ENCODE data around the genes IKZF2 and SMARCAL1.

DNA sequence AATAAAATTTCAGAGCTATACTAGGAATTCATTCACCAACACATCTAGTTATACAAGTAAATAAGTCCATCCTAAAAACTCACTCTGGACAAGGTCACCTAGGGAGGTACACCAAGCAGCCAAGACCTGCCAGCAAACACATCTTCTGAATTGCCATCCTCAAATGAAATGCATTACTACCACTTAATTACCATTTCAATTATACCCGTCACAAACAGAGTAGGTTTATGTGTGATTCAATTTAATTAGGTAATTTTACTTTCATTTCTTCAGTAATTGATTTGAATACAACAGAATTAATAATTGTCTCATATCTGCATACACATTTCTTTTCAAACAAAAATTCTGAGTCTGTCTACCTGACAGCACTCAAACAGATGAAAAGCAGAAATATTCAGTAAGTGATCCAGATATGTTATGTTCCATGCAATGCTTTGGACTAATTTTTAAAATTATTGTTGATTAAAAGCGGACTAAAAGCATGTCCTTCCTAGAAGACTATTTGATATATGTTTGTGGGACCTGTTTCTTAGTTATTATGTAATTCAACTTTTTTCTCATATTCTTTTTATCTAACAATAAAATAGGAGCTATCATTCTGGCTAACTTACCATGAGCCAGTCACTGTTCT lies 18.7 kb downstream of the IKZF2 start:
- PRO-cap, result unidirectional peak, minus-strand start at position 147 of the sequence

DNA sequence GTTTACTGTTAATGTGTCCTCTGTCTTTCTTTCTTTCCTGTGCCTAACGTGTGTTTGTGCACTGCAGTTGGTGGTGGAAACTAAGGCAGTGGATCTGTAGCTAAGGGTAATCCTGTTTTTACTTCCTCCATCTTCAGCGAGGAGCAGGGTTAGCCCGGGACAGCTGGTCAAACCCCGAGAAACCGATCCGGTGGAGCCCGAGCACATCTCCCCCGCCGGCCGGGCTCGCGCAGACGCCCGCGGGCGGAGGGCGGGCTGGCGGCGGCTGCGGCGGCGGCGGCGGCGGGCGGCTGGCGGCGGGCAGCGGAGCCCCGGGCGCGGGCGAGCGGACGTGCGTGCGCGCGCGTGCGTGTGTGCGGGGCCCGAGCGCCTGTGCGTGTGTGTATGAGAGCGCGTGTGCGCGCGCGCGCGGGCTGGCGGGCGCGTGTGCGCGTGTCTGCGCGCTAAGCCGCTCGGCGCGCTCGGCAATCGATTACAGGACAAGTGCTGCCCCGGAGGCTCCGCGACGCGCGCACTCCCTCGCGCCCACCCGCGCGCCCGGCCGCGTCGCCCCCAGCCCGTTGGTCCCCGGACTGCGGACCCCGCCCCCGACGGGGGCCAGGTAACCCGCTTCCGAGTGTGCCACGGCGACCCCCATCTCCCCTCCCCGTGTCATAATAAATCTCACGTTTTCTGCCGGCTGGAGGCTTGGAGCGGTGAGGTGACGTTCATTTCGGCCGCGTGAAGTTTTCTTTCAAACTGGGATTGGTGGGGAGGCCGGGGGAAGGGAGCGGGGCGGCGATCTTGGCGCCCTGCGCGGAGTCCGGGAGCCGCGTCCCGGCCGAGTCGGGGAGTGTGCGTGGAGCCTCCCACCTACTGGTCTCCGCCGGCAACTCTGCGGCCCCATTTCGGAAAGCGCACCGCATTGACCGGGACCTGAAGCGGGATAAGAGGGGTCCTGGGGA lies at the start of gene IKZF2:
IKZF2 (minus strand) TSS at position 154 of the 944 bp plus-strand sequence.
- PRO-cap, result bidirectional peak, plus-strand start at position 177 of the sequence, minus-strand start at position 94 of the sequence; bidirectional peak, plus-strand start at position 482 of the sequence, minus-strand start at position 267 of the sequence; bidirectional peak, plus-strand start at position 885 of the sequence, minus-strand start at position 876 of the sequence

DNA sequence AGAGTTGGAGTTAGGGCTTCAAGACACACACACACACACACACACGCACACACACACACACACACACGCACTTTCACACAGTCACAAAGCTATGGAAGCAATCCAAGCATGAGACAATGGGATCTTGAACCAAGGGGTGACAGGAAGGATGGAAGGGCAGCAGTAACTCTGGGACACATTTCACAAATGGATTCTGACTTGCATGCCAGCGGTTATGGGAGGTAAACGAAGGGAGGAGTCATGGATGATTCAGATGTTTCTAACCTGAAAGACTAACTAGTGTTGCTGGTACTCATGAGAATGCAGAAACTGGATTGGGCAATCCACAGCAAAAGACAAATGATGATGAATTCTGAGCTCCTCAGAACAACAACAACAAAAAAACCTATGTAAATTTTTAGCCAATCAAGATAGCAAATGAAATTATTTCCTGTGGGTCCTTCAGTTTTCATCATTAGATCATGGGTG lies 32.8 kb downstream of the ABCA12 start:
- PRO-cap, result no peak

GRCh38 chr2:215376209-215376733 lies 59.6 kb downstream of the FN1 start:
- PRO-cap, result no peak

DNA sequence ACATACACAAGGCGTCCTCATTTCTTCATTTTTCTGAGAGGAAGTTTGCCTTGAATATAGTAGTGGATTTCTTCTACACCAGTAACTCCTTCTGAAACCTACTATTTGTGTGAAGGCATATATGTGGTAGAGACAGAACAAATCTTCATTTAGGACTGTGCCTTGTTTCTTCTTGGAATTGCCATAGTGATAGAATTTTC lies 3.1 kb upstream of the FN1 start:
- PRO-cap, result no peak

- PRO-cap, result unidirectional peak, plus-strand start at chr2:215443418
These were observed 7.3 kb upstream of the FN1 start for GRCh38 chr2:215443168-215443627.

DNA sequence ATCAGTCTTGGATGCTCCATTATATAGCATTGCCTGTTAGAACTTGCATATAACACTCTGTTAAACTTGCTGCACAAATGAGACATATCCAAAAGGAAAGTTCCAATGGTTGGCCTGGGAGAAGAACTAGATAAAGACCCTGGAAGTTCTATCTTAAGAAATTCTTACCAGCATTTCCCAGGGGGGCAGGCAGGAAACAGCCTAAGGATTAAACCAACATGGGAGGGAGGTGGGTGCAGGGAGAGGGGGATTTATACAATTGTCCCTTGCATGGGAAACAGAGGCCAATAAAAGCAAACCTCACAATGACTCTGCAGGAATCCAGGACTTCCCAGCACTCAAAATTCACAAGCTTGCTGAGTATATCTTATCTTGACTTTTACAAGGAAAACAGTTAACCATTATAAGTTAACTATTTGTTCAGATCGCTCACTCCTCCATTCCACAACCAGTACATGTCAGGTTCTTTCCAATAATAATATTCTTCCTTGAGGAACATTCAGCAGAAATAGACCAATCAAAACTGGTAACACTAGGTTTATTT lies 241.4 kb downstream of the MREG start:
- PRO-cap, result no peak

GRCh38 chr2:215843369-215844023 lies 169.9 kb downstream of the MREG start:
- PRO-cap, result no peak

DNA sequence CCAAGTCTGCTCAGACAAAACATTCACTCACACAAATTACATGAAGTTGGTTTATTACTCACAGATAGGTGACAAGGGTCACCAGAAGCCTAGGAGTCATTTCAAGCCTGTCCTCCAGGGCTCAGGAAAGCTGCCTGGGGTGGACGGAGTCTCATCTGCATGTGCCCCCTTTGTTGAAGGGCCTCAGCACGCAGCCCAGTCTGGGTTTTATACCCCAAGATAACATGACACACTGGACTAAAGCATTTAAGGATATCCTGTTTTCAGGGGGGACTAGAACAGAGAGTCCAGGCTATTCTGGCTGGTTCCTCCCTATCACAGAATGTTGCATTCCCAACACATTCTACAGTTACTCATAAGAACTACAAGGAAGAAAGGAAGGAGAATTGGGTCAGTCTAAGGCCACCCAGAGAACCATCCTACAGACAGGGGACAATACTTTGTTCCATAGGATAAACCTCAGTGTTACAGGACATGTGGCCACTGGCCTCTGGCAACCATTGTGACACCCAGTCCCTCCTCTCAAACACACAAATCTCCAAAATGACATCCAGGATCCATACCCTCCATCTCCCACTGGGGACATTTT lies 164.6 kb downstream of the MREG start:
- PRO-cap, result no peak

DNA sequence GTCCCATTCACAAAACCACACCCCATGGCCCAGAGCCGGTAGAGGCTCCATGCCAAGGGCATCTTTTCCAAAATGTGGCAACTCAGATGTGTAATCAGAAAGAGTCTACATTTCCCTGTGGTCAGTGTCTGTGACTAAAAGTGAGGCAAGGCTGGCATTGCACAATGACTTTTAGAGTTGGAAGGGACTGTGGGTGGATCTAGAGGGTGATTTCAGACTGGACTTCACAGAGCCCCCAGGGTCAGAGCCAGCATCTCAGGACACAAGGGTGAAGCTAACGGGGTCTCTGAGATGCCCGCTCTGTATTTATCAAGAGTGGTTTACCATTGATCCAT lies 113.0 kb downstream of the MREG start:
- PRO-cap, result no peak

DNA sequence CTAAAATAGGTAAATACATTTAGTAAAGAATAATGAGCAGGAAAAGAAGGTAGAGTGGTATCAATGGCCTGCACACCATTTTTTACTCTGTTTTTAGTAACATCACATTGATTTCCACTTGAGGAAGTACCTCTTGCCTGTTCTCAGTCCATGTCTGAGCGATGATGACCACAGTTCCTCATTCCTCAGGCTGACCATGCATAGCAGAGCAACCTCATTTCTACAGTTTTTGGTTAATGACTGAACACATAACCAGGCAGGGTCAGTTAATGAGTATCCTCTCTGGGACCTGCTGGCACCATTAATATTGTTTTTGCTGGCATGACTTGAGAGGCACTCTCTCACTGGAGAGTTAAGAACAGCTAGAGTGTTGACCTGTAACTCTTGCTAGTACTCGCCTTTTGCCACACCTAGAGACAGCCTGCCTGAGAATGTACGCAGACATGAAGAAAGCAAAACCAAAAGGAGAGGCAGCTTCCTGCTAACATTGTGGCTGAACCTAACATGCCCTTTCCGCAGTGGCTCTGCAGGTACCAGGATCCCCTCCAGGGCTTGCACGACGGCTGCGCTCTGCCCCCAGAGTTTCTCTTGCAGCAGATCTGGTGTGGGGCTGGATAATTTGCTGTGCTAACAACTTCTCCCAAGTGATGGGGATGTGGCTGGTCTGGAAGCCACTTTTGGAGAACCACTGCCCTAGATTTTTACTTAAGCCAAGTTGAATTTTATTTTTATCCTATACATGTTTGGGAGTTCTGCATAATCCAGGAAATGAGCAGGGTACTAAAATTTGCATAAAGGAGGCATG lies 23.8 kb downstream of the PECR start:
- PRO-cap, result bidirectional peak, plus-strand start at position 518 of the sequence, minus-strand start at position 418 of the sequence

GRCh38 chr2:216082464-216083277 lies 952 bp downstream of the TMEM169 start:
- PRO-cap, result no peak

DNA sequence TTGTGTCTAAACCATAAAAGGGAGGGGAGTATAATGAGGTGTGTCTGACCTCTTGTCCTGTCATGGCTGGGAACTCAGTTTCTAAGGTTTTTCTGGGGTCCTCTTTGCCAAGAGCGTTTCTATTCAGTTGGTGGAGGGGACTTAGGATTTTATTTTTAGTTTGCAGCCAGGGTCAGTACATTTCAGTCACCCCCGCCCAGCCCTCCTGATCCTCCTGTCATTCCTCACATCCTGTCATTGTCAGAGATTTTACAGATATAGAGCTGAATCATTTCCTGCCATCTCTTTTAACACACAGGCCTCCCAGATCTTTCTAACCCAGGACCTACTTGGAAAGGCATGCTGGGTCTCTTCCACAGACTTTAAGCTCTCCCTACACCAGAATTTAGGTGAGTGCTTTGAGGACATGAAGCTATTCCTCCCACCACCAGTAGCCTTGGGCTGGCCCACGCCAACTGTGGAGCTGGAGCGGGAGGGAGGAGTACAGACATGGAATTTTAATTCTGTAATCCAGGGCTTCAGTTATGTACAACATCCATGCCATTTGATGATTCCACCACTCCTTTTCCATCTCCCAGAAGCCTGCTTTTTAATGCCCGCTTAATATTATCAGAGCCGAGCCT lies 108.4 kb downstream of the XRCC5 start:
- PRO-cap, result no peak

DNA sequence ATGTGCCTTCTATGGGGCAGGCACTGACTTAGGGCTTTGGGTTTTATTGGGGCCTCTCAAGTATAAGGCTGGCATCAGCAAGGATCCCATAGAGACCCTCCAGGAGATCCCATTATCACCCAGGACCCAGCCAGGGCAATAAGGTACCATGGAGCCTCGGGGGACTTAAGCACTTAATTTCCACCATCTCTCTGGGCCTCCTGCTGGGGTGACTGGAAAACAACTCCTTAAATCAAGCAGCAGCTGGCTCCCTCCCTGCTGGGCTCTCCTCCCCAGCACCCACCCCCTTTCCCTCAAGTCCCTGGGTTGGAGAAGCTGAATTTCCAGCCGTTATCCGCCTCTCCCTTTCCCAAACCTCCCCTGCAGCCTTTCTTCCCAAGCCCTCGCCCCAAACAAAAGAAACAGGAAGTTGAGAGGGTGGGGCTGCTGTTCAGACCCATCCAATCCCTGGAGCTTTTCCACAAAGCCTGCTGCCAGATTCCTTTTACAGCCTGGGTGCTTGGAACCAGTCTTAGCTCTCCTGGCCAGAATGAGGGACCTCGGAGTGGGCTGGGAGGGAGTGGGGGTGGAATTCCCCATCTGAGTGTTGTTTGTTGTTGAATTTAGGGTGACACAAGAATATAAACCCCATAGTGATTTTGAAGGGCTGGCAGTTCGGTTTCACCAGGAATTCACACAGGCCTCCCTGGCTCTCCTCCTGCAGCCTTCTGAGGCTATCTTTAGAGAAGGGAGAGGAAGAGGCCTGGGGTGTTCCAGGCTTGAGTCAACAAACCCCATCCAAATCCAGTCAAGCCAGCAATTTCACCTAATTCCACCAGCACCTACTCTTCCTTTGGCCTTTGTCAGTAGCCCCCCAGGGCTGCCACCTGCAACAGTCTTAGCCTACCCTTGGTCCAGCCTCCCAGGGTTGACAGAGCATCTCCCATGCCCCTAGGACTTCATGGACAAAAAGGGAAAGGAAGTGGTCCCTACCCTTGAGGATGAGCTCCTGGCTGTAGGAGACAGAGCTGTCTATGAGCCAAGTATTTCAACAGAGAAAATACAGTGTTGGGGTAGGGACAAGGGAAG lies 32.2 kb downstream of the MARCHF4 start:
- PRO-cap, result no peak

DNA sequence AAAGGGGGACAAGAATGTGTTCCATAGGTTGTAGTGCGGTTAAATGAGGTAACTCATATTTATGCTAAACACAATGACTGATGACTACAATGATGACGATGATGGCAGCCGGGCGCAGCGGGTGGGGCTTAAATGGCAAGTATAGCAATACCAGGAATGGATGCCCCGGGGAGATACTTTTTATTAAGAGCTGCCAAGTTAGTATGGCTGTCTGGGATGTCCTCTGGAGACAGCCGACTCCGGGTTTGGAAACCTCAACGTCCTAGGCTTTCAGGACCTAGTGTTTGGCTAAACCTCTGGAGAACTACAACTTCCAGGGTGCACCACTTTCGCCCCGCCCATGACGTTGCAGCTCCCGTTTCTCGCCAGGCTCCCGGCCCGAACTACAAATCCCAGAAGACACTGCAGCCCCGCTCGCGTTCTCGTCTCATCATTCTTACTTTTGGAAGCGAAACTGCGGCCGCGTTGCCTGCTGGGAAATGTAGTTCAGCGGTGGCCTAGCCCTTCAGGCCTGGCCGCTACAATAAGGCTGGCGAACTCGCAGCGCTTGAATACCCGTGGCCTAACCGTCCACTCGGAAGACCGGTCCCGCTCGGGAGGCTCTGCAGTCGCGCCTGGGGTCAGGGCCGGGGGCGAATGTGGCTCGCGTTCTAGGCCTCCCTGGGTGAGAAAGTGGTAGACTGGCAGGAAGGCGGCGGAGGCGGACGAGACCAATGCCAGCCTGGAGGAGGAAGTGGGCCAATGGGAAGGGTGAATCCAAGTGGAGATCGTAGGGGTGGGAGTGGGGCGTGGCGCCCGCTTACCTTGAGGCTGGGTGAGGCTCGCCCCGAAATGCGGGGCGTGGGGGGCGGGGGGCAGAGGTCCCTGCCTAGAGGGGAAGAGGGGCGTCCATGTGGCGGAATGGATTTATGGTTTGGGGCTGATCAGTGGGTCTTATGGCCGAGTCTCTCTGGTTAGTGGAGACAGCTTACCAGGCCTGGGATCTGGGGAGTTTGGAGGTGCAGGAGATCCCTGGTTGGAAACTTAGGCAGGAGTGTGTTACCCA lies at the start of gene SMARCAL1:
SMARCAL1 (plus strand) TSS at position 500 of the 1,045 bp plus-strand sequence.
- PRO-cap, result bidirectional peak, plus-strand start at position 675 of the sequence, minus-strand start at position 662 of the sequence

- PRO-cap, result no peak
These were observed 35.1 kb downstream of the SMARCAL1 start for GRCh38 chr2:216447316-216447838.

GRCh38 chr2:216500864-216501737 lies 2.5 kb downstream of the RPL37A start:
- PRO-cap, result no peak

- PRO-cap, result no peak
These were observed 9.1 kb downstream of the RPL37A start for GRCh38 chr2:216507498-216508398.

GRCh38 chr2:216533466-216534120 lies 34.9 kb downstream of the RPL37A start:
- PRO-cap, result no peak

- PRO-cap, result no peak
These were observed 61.8 kb upstream of the IGFBP2 start for GRCh38 chr2:216571516-216571742.

All from colic lymph node (tissue), 1 donor.